ENCODE results near the genes LGALS3 and FBXO34.

GRCh38 chr14:54669553-54670467 lies 102.9 kb downstream of the SAMD4A start:
- RRBS = no CpG with 5 or more reads among the region's 20 CpGs

- RRBS = no CpG with 5 or more reads among the region's 5 CpGs
Measured at GRCh38 chr14:54735361-54736004, 167.1 kb downstream of the GCH1 start.

GRCh38 chr14:54814959-54815543 lies 87.6 kb downstream of the GCH1 start:
- RRBS = no CpG with 5 or more reads among the region's 15 CpGs

DNA sequence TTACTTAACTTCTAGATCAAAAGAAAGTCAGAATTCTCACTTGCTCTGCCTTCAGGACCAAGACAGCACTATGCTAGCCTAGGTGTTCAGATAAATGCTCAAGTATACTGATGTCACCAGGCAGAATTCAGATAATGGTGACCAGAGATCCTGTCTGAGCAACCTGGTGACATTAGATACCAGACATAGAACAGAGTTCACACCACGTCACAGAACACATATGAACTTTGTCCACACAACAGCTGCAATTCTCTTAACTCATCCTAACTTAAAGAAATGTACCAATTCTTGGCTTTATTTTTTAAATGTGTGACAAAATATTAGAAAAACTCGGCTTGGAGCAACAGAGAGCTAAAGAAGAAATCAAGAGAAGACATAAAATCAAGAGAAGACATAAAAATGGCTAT lies 58.1 kb downstream of the GCH1 start:
- RRBS = no CpG with 5 or more reads among the region's 2 CpGs

- RRBS = no CpG with 5 or more reads among the region's 4 CpGs
Measured at GRCh38 chr14:54959172-54959531, 56.5 kb upstream of the GCH1 start.

- RRBS = no CpG with 5 or more reads among the region's 4 CpGs
Measured at GRCh38 chr14:55068304-55069425, 17.2 kb downstream of the MAPK1IP1L start.

DNA sequence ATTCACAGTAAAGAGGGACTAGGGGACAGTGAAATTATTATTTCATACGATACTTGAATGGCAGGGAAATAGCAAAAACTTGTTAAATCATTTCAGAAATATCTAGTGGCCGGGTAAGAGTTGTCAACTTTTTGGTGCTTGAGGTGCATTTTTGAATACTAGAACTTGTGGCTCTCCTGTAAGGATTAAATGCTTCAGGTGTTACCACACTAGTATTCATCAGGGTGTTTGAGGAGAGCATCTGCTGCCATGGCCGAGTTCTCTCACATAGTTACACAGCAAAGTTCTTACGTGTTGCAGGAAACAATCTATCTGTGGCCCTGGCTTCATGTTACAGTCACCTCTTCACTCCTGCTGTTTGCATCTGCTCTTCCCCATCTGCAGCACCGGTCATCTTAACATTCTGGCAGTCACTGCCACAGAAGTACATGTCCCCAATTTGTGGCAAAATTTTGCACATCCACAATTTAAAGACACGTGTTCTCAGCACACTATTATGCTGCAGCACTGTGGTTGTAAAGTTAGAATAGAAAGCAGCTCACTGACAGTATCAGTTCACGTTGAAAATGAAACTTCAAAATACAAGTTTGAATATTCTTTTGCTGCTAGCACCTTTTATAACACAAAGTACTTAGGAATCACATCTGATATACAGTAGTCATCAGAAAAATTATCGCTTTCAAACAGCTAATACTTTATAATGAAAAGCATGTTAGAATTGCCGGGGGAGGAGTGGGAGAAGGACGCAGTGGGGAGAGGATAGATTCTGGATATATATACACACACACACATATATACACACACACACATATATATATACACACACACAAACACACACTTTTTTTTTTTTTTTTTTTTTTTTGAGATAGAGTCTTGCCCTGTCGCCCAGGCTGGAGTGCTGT lies 23.3 kb downstream of the MAPK1IP1L start:
- RRBS = no CpG with 5 or more reads among the region's 11 CpGs

GRCh38 chr14:55127726-55127952 lies 1.4 kb upstream of the LGALS3 start:
- RRBS = no CpG with 5 or more reads among the region's 2 CpGs

GRCh38 chr14:55128848-55129443 lies at the start of gene LGALS3:
Gene LGALS3, plus strand, starts transcription at chr14:55129252.
- RRBS = 2% methylated on average over 27 of the region's 66 CpGs

DNA sequence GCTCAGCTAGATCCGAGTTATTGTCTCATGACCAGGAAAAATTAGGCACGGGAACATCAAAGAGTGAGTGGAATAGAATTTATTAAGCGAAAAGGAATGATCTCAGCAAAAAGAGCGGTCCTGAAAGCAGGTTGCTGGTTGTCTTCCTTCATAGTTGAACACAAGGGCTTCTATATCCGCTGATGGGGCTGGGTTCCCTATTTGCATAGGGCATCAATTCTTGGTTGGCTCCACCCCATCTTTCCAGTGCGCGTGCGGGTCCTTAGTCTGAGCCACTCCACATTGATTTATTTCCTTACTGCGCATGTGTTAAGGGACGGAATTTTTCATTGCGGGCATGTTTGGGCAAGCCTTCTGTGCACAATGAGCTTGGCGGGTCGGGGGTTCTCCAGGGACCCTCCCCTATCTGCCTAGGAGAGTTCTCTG lies 21.2 kb upstream of the DLGAP5 start:
- RRBS = no CpG with 5 or more reads among the region's 13 CpGs

DNA sequence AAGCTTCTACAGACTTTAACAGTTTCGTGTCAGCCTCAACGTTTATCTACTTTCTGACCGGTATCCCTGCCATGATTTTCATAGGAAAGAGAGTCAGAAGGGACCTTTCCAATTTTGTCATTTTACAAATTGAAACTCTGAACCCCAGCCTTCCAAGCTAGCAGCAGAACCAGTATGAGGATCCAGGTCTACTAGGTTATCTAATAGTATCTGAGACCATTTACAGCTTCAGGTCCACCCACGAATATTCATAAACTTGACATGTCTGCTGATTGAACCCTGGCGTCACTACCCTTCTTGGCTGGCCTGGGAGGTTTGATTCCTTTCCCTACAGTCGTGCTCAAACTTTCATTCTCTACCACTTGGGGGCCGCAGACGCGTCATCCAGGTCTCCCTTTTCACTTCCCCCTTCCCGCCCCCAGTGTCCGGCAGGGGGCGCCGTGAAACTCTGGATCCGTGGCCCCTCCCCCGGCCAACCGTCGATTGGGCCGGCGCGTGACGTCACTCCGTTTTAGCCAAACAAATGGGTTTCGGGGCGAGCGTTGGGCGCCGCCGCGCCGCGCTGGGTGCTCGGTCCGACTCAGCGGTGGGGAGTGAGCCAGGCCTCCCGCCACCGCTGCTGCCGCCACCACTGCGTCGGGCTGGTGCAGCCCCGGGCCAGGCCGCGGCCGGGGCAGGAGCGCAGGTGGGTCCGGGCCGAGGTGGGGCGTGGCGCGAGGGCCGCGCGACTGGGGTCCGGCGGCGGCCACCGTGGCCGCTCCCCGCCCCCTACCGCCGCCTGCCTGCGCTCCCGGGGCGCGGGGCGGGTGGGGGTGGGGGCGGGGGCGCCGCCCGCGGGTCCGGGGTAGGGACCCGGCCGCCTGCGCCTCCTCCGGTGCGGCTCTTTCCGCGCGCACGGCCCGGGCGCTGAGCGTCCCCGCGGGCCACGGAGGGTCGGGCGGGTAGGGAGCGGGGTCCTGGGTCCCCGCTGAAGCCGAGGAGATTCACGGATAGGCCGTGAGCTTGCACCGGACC lies at the start of gene FBXO34:
TSS of gene FBXO34 (plus strand) at position 569 of the 1,014 bp plus-strand sequence.
- RRBS = under 1% methylated on average over 32 of the region's 94 CpGs

DNA sequence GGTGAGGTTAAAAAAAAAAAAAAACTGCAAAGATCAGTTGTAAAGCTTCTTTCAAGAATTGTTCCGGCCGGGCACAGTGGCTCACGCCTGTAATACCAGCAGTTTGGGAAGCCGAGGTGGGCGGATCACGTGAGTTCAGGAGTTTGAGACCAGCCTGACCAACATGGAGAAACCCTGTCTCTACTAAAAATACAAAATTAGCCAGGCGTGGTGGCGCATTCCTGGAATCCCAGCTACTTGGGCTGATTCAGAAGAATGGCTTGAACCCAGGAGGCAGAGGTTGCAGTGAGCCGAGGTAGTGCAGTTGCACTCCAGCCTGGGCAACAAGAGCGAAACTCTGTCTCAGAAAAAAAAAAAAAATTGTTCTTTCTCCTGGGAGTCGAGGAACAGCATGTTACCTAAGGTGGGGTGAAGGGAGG lies 13.8 kb downstream of the FBXO34 start:
- RRBS = no CpG with 5 or more reads among the region's 11 CpGs

DNA sequence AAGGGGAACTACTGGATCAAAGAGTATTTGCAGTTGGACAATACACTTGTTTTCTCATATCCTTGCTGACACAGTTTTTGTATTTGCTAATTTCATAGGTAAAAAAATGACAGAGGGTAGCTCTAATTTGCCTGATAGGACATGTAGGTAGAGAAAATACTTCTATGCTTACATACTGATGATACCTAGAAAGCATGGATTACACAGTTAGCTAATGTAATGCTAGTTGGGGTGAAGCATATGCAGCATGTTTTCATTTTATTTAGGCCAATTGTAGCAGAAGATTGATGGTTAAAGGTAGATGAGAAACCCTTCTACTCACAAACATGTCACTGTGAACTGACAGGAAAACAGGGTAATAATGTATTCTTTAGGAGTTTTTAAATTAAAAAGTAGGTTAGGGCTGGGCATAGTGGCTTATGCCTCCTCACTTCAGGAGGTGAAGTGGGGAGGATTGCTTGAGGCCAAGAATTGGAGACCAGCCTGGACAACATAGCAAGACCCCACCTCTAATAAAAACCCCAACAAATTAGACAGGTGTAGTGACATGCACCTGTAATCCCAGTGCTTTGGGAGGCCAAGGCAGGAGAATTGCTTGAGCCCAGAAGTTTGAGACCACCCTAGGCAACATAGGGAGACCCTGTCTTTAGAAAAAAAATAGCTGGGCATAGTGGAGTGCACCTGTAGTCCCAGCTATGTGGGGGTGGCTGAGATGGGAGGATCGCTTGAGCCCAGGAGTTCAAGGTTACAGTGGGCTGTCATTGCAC lies 20.1 kb downstream of the FBXO34 start:
- RRBS = no CpG with 5 or more reads among the region's 1 CpG

DNA sequence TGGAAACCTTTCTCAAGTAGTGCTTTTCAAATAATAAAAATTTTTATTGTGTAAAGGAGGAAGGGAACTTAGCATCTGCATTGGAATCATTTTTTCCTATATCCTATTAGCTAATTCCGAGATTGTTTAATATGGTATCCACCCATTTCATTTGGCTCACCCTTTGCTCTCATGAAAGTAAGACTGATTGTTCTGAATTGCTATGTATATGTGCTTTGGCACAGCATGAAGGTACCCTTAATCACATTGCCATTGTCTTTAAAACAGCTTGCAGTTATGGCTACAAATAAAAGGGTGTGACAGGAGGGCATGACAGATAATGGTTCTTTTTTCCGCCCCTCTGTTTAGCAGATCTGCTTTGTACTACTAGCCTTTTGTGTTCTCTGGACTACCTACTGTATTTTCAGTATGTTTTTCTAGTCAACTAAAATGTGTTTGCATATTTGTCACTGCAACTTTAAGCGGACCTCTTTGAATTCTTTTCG lies 35.7 kb downstream of the FBXO34 start:
- RRBS = no CpG with 5 or more reads among the region's 4 CpGs

GRCh38 chr14:55332388-55333052 lies 61.3 kb downstream of the FBXO34 start:
- RRBS = no CpG with 5 or more reads among the region's 6 CpGs

DNA sequence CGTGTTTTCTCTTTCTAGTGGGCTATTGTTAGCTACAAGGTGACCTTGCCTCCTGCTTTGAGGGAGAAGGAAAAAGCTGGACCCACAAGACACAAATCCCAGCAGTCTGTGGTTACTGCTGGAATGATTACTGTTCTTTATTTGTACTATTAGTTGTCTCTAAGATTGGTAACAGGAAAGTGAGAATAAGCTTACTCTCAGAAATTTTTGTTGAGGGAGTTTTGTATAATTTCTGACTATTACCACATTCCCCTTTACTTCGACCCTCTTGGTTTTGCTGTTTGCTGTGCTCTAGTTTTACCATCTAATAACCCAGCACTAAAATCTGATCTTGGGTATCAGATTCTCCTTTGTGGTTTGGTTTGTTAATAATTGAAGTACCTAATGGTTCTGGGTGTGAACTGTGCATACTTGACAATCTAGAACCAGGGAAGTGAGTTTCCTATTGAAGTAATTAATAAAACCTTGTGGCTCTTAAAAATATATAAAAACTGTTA lies 61.9 kb downstream of the FBXO34 start:
- RRBS = no CpG with 5 or more reads among the region's 2 CpGs

- RRBS = no CpG with 5 or more reads among the region's 1 CpG
Measured at GRCh38 chr14:55374257-55374558, 37.4 kb downstream of the ATG14 start.

DNA sequence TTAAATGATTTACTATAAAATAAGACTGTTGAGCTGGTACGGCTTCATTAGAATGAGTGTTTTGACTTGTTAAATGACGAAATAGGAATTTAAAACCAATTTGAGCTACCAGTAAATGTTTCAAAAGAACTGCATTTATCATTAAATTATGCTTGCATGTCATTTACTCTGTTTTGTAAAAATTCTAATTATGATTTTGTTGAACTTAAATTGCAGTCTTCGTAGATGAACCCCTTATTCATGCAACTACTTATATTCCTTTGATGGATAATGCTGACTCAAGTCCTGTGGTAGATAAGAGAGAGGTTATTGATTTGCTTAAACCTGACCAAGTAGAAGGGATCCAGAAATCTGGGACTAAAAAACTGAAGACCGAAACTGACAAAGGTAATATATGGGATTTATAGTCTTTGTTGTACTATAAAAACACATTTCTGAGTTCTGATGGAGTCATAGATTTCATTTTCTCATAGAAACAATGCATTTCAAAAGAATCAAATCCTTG lies 37.8 kb downstream of the KTN1 start:
- RRBS = no CpG with 5 or more reads among the region's 4 CpGs

DNA sequence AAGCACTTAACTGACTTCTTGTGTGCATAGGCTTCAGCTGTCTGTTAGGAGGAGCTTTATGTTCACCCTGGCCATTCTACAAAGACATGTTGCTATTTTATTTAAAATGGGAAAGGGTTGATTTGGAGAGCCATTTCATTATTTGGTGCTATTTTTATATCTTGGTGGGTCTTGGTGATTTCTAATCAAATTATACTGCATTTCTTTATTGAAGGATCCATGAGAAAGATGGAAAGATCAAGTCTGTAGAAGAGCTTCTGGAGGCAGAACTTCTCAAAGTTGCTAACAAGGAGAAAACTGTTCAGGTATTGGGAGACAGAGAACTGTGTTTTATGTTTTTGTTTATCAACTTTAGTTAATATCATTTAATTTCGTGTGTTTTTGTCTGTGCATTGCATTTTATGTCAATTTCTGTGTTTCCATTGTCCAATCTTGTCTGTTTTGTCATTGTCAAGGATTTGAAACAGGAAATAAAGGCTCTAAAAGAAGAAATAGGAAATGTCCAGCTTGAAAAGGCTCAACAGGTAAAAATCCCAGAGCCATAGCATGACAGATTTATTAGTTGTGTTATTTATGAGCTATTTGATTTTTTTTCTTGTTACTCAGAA lies 70.2 kb downstream of the KTN1 start:
- RRBS = no CpG with 5 or more reads among the region's 1 CpG

DNA sequence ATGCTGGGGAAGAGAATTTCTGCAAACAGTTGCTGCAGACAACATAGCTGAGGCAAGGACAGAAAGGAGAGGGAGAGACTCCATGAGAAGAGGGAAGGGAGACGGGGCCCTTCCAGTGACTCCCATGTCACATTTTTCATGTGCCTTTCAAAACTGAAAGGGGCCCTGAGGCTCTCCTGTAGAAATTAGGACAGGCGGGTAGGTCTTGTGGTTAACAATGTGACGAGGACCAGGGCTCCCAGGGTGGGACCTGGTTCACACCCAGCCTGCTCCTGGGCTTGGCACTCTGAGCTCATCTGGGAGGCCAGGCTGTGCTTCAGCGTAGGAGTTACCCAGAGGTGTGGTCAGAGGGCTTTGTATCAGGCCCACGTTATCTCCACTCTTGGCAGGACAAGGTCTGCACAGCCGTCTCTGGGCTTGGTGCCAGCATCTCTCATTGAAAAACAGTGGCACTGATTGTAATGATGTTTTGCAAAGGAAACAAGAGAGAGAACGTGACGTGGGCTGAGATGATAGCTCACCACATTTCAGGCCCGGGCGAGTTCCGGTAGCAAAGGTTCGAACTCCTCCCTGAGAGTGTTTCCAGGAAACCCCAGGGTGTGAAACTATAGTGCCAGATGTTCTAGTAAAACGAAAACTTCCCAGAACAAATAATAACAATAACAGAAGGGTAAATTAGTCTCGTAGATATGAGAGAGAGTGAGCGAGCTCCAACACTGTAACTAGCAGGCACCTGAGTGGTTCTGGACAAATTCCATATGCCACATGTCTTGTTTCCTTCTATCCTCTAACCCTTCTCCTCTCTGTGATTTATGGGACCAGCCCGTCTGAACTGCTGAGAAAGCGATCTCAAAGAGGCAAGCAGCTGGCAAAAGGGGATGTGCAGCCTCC lies 227.1 kb downstream of the KTN1 start:
- RRBS = no CpG with 5 or more reads among the region's 17 CpGs

All from skeletal muscle cell (primary cell).